Keratinocyte (primary cell): ENCODE data around the genes CENPA, PRR30, CAD, KRTCAP3 and RBKS.

DNA sequence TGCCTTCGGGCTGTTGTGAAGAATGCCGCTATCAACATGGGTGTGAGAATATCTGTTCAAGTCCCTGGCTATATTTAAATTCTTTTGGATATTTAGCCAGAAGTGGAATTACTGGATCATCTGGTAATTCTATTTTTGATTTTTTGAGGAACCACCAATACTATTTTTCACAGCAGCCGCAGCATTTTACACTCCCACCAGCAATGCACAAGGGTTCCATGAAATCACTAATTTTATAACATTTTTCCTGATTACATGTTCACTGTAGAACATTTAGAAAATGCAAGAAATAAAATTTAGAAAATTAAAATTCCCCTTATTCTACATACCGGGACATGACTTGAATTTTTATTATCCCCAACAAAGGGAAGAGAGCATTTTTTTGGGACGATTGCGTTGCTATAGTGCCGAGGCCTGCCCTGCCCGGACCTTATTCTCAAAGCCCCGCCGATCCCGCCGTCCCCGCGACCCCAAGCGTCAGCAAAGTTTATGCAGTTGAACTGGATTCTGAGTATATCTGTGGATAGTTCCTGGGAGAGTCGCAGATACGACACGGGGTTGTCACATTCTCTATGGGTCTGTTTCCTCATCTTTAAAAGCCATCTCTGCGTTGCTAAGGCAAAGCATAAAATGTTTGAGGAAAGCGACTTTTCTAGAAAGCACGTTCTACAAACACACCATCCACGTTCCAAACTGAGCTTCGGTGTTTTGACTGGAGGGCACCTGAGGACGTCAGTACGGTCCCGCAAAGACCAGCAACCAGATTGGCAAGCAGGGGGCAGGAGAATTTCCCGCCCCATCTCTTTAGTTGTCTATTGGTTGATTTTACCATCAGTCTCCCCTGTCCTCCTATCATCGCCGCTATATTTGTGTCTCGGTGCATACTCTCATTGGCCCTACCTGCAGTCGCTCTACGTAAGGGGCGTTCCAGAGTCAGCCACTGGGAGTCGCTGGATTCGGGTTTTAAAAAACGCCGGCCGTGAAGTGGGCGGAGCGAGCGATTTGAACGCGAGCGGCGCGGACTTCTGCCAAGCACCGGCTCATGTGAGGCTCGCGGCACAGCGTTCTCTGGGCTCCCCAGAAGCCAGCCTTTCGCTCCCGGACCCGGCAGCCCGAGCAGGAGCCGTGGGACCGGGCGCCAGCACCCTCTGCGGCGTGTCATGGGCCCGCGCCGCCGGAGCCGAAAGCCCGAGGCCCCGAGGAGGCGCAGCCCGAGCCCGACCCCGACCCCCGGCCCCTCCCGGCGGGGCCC is at the start of gene CENPA:
Gene CENPA, plus strand, starts transcription at position 1,020 of the 1,252 bp plus-strand sequence.
CAGE:
- cytosol, long polyA minus RNA = no peak
- cytosol, long polyA plus RNA = no peak
- long polyA plus RNA = no peak
- nucleus, long polyA minus RNA = no peak
- nucleus, long polyA plus RNA = no peak

DNA sequence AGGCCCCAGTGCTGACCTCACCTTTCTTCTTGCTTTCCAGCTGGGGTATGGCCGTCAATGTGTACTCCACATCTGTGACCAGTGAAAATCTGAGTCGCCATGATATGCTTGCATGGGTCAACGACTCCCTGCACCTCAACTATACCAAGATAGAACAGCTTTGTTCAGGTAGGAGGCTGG is 10.7 kb upstream of the TMEM214 start:
CAGE:
- cytosol, long polyA minus RNA = no peak
- cytosol, long polyA plus RNA = no peak
- long polyA plus RNA = no peak
- nucleus, long polyA minus RNA = no peak
- nucleus, long polyA plus RNA = no peak

GRCh38 chr2:27069571-27069959 is 1.9 kb downstream of the OST4 start:
CAGE:
- cytosol, long polyA minus RNA = no peak
- cytosol, long polyA plus RNA = no peak
- long polyA plus RNA = no peak
- nucleus, long polyA minus RNA = no peak
- nucleus, long polyA plus RNA = no peak

CAGE:
- cytosol, long polyA minus RNA = no peak
- cytosol, long polyA plus RNA = no peak
- long polyA plus RNA = no peak
- nucleus, long polyA minus RNA = no peak
- nucleus, long polyA plus RNA = no peak
Observed at GRCh38 chr2:27121659-27122327, 1.8 kb upstream of the ABHD1 start.

DNA sequence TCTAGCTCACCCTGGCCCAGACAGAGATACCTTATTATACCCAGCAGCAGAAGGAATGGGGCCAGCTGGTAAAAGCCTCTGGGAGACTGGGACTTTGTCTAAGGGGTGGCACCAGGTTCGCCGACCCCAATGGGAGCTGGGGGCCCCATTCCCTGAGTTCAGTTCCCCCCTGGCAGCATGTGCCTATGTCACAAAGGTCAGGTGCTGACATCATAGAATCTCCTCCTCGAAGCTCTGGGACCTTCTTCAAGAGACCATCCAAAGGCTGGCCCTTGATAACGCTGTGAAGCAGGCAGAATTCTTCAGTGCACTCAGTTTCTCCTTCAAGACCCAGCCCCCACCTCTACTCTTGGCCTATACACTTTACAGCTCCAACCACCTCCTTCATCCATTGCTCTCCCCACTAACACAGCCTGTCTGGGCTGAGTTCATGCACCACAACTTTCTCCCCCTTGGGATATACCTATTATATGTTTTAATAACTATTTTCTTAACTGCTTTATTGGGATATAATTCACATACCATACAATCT is at the start of gene PRR30:
Gene PRR30, minus strand, starts transcription at position 138 of the 532 bp plus-strand sequence.
CAGE:
- cytosol, long polyA minus RNA = no peak
- cytosol, long polyA plus RNA = no peak
- long polyA plus RNA = no peak
- nucleus, long polyA minus RNA = no peak
- nucleus, long polyA plus RNA = no peak

DNA sequence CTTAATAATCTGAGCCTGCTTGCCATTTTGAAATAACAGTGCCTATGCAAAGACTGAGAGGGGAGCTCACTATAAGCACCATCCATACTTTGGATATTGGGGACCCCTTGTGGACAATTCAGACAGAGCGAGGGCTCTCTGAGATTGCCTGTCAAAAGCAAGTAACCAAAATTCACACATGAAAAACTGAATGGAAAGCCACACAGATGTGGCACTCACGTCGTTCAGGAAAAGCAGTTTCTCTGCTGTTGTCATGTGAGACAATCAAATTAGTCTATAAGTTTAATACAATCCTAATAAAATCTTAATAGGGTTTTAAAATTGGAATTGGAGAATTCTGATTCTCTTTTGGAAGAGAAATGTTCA is 20.2 kb upstream of the ATRAID start:
CAGE:
- cytosol, long polyA minus RNA = no peak
- cytosol, long polyA plus RNA = no peak
- long polyA plus RNA = no peak
- nucleus, long polyA minus RNA = no peak
- nucleus, long polyA plus RNA = no peak

DNA sequence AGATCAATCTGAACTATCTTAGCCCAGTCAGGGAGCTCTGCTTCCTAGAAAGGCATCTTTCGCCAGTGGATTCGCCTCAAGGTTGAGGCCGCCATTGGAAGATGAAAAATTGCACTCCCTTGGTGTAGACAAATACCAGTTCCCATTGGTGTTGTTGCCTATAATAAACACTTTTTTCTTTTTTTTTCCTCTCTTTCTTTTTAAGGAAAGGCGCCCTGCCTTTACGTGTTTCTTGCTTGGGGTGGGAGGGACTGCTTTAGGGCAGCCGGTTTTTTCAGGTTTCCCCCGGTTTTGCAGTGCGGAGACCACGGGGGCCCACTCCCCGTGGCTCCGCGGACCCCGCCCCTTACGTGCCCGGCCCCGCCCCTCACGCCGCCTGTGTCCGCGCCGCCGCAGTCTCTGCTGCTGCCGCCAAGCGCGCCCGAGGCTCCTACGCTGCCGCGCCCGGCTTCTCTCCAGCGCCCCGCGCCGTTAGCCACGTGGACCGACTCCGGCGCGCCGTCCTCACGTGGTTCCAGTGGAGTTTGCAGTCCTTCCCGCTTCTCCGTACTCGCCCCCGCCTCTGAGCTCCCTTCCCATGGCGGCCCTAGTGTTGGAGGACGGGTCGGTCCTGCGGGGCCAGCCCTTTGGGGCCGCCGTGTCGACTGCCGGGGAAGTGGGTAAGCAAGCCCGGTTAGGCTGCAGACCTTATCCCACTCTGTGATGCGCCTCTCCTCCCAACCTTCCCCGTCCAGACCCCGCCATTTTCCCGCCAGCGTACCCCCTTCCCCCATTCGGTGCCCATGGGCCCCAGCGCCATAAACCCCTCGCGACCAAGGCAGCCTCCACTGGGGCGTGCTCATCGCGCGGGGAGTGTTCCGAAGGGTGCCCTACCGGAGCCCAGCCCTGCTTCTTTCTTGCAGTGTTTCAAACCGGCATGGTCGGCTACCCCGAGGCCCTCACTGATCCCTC is at the start of gene CAD:
Gene CAD, plus strand, starts transcription at position 395 of the 951 bp plus-strand sequence.
CAGE:
- cytosol, long polyA minus RNA = no peak
- cytosol, long polyA plus RNA = no peak
- long polyA plus RNA = start-site peak on the plus strand centred at position 452 of the sequence, 155 bp wide, 64 and 46 reads in 2 replicates
- nucleus, long polyA minus RNA = no peak
- nucleus, long polyA plus RNA = start-site peak on the plus strand centred at position 152 of the sequence, 9 bp wide, 43 and 38 reads in 2 replicates; start-site peak on the plus strand centred at position 458 of the sequence, 107 bp wide, 76 and 97 reads in 2 replicates

CAGE:
- cytosol, long polyA minus RNA = no peak
- cytosol, long polyA plus RNA = no peak
- long polyA plus RNA = no peak
- nucleus, long polyA minus RNA = no peak
- nucleus, long polyA plus RNA = no peak
Observed at GRCh38 chr2:27250033-27250530, 12.8 kb downstream of the SLC30A3 start.

DNA sequence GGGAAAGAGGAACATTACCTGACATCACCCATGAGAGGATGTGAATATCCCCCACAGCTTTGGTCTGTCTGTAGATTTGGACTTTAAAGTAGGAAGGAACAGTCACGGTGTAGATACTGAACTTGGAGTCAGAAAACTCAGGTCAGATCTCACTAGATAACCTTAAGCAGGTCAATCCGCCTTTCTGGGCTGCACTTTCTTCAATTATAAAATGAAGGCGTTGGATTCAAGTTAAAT is 4.4 kb upstream of the DNAJC5G start:
CAGE:
- cytosol, long polyA minus RNA = no peak
- cytosol, long polyA plus RNA = no peak
- long polyA plus RNA = no peak
- nucleus, long polyA minus RNA = no peak
- nucleus, long polyA plus RNA = no peak

DNA sequence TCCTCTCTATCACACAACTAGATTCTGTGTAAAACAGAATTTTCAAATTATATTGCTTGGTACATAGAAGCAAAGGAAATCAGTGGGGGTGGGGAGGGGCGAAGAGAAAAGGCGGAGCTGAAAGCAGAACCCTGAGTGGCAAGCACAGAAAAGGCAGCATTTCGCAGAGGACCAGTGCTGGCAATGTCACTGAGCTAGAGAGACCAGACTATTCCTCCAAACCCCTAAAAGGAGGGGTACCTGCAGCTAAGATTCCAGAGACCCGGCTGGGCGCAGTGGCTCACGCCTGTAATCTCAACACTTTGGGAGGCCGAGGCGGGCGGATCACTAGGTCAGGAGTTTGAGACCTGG is 5.3 kb downstream of the UCN start:
CAGE:
- cytosol, long polyA minus RNA = no peak
- cytosol, long polyA plus RNA = no peak
- long polyA plus RNA = no peak
- nucleus, long polyA minus RNA = no peak
- nucleus, long polyA plus RNA = no peak

DNA sequence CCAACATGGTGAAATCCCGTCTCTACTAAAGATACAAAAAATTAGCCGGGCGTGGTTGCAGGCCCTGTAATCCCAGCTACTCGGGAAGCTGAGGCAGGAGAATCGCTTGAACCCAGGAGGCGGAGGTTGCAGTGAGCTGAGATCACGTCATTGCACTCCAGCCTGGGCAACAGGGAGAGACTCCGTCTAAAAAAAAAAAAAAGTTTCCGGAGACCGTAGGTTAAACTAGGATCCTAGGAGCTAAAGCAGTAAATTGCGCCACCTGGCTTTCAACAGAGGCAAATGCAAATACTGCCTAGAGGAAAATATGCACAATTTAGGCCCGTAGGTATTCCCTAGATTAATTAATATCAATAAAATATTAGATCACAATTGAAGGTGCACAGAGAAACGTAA is 4.9 kb downstream of the UCN start:
CAGE:
- cytosol, long polyA minus RNA = no peak
- cytosol, long polyA plus RNA = no peak
- long polyA plus RNA = no peak
- nucleus, long polyA minus RNA = no peak
- nucleus, long polyA plus RNA = no peak

CAGE:
- cytosol, long polyA minus RNA = no peak
- cytosol, long polyA plus RNA = no peak
- long polyA plus RNA = no peak
- nucleus, long polyA minus RNA = no peak
- nucleus, long polyA plus RNA = no peak
Observed at GRCh38 chr2:27323941-27324445, 1.1 kb upstream of the MPV17 start.

GRCh38 chr2:27371975-27372704 is 1.7 kb downstream of the SNX17 start:
CAGE:
- cytosol, long polyA minus RNA = no peak
- cytosol, long polyA plus RNA = no peak
- long polyA plus RNA = no peak
- nucleus, long polyA minus RNA = no peak
- nucleus, long polyA plus RNA = no peak

CAGE:
- cytosol, long polyA minus RNA = no peak
- cytosol, long polyA plus RNA = no peak
- long polyA plus RNA = start-site peak on the plus strand at chr2:27442129-27442208, 320 and 241 reads in 2 replicates; start-site peak on the plus strand at chr2:27442376-27442415, 388 and 90 reads in 2 replicates
- nucleus, long polyA minus RNA = no peak
- nucleus, long polyA plus RNA = start-site peak on the plus strand at chr2:27442063-27442190, 112 and 114 reads in 2 replicates; start-site peak on the plus strand at chr2:27442371-27442411, 33 and 67 reads in 2 replicates
Observed at GRCh38 chr2:27441865-27442700, at the start of gene KRTCAP3. Gene KRTCAP3 (plus strand): TSS chr2:27442381.

DNA sequence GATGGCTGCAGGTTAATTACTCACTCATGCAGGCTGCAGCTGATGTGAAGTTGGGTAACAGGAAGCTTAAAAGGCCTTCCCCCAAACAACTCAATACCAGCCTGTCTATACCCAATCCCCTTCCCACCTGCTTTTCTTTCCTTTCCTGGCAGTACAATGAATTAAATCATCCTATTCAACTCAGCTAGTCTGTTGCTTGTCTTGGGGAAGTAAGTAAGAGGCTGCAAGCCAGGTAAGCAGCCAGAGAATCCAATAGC is 1.4 kb downstream of the FNDC4 start:
CAGE:
- cytosol, long polyA minus RNA = no peak
- cytosol, long polyA plus RNA = no peak
- long polyA plus RNA = no peak
- nucleus, long polyA minus RNA = no peak
- nucleus, long polyA plus RNA = no peak

GRCh38 chr2:27727187-27727758 is 44.2 kb upstream of the MRPL33 start:
CAGE:
- cytosol, long polyA minus RNA = no peak
- cytosol, long polyA plus RNA = no peak
- long polyA plus RNA = no peak
- nucleus, long polyA minus RNA = no peak
- nucleus, long polyA plus RNA = no peak

CAGE:
- cytosol, long polyA minus RNA = no peak
- cytosol, long polyA plus RNA = no peak
- long polyA plus RNA = no peak
- nucleus, long polyA minus RNA = no peak
- nucleus, long polyA plus RNA = no peak
Observed at GRCh38 chr2:27762824-27763087, 8.8 kb upstream of the MRPL33 start.

DNA sequence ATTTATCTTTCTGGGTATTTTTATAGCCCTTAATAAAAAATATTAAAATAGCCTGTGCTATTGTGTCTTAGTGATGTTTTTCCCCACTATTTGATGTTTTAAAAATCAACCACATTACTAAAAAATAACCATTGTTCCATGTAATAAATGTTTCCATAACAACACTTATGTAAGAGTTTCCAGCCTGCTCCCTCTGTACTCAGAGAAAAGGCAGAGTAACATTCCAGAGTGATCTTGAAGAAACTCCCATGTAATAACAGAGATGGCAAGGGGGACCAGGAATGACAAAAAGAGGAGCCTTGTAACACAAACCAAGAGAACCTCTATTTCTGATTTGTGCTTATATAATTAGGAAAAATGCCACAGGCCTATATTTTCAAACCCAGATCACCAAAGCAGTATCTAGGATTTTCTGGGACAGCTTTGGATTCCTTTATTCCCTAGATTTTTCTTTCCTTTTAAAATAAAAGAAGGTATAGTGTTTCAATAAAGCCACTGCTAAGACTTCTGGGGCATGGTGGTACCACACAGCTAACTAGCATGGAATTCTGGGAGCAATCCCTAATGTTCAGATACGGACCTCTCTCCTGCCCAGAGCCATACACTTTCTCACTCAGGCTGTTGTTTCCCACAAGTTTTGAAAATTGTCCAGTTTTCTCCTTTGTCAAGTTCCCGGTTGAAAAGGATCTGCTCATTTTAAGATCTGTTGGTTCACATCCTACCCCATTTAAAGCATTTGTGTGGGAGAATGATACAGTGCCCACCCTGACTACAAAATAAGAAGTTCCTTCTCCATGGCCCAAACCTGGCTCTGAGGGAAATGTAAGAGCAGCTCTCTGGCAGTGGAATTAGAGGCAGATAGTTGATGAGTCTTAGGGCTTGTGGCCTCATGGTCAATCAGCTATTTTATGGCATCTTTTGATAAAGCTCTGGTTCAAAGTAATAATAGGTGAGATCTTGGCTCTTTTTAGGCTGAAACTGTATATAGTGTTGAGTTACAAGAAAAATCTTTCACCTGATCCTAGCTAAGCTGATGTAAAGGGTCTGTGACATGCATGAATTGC is 8.5 kb downstream of the MRPL33 start:
CAGE:
- cytosol, long polyA minus RNA = no peak
- cytosol, long polyA plus RNA = no peak
- long polyA plus RNA = no peak
- nucleus, long polyA minus RNA = no peak
- nucleus, long polyA plus RNA = no peak

GRCh38 chr2:27888740-27889332 is 1.4 kb downstream of the RBKS start:
CAGE:
- cytosol, long polyA minus RNA = no peak
- cytosol, long polyA plus RNA = no peak
- long polyA plus RNA = no peak
- nucleus, long polyA minus RNA = no peak
- nucleus, long polyA plus RNA = no peak

GRCh38 chr2:27890083-27890918 is at the start of gene RBKS:
Gene RBKS (minus strand): TSS chr2:27890387.
CAGE:
- cytosol, long polyA minus RNA = no peak
- cytosol, long polyA plus RNA = start-site peak on the plus strand at chr2:27890755-27890812, 338 and 32 reads in 2 replicates
- long polyA plus RNA = start-site peak on the plus strand at chr2:27890746-27890812, 327 and 351 reads in 2 replicates
- nucleus, long polyA minus RNA = start-site peak on the plus strand at chr2:27890800-27890819, 21 reads
- nucleus, long polyA plus RNA = no peak